Zone of skin (tissue), 1 donor: Measurements from ENCODE around the genes PTBP3 and POLE3.

DNA sequence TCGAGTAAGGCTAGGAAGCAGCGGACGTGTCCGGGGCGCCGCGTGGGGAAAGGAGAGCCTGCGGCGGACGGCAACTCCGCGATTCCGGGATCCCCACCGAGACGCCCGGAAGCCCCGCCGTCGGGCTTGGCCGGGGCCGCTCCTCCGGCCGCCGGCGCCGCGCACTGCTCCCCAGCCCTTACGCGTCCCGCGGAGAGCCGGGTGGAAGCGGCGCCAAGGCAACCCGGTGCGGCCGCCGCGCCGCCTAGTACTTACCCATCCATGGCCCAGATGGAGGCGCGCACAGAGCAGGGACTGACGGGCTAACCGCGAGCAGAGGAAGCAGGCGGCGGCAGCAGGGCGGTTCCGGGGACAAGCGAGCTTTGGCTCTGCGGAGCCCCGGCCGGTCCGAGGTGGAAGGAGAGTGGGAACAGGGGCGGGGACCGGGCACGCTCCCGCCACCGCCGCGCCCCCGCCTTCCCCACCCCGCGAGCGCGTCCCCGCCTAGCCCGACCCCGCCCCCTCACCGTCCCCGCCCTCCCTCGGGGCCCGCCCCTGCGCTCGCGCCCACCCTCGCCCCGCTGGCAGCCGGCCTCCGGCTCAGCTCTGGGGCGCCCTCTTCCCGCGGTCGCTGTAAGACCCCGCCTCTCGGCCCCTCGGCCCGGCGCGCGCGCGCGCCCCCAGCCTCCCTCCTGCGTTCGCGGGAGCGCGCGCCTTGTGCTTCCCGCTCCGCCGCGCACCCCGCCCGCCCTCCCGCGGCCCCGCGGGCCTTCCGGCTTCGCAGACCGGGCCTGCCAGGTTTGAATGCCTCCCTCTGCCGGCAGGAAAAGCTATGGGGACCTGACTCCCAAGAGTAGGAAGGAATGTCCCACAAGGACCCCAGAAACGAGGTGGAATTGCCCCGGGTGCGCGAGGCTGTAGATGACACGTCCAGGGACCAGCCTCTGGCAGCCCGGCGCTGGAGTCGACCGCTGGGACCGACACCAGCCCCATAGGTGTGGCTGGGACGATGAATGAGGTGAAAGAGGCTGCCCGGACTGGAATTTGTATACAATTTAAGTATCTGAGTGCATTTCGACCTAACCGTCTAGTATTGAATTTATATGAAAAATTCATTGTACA lies at the start of gene PTBP3:
TSS of gene PTBP3 (minus strand) at position 405 of the 1,101 bp plus-strand sequence.
- RRBS = 1% methylated on average over 61 of the region's 128 CpGs

DNA sequence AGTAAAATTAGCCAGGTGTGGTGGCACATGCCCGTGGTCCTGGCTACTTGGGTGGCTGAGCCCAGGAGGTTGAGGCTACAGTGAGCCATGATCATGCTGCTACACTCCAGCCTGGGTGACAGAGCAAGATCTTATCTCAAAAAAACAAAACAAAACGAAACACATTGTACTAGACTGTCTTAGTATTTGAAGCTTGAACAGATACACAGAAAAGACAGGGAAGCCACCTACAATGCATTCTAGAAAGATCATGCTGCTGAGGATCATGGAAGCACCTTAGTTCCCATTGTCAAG lies 2.7 kb upstream of the HSDL2 start:
- RRBS = no CpG with 5 or more reads among the region's 2 CpGs

DNA sequence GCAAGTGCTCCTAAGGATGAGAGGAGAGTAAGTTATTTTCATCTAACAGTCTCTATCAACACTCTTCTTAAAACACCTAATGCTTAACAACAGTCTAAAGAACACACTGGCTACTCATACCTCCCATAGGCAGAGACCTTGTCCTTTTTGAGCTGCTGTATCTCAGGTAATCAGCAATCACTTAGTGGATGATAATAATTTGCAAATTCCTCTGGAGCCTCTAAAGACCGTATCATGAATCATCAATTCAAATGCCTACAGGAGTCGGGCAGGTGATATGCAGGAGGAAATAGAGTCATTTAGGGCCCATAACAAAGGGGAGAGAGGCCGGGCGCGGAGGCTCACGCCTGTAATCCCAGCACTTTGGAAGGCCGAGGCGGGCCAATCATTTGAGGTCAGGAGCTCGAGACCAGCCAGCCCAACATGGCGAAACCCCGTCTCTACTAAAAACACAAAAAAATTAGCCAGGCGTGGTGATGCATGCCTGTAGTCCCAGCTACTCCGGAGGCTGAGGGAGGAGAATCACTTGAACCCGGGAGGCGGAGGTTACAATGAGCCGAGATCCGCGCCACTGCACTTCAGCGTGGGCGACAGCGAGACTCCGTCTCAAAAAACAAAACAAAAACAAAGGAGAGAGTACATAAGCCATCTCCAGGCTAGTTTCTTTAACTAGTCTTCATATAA lies 1.2 kb upstream of the HSDL2 start:
- RRBS = no CpG with 5 or more reads among the region's 22 CpGs

DNA sequence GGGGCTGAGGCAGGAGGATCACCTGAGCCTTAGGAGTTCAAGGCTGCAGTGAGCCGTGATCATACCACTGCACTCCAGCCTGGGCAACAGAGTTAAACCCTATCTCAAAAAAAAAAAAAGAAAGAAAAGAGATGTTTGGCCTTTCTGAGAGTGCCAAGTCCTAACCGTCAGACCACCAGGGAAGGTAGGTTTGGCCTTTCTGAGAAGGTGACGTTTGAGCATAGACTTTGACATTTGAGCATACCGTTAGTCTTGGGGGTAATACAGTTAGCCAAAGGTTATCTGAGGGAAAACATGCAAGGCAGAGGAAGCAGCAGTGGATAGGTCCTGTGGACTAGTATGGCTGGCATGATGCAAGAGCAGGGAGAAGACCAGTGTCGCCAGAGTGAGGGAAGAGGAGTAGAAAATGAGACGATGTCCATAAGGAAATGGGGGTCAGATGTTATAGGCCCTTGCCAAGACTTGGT lies 50.1 kb downstream of the HSDL2 start:
- RRBS = no CpG with 5 or more reads among the region's 6 CpGs

DNA sequence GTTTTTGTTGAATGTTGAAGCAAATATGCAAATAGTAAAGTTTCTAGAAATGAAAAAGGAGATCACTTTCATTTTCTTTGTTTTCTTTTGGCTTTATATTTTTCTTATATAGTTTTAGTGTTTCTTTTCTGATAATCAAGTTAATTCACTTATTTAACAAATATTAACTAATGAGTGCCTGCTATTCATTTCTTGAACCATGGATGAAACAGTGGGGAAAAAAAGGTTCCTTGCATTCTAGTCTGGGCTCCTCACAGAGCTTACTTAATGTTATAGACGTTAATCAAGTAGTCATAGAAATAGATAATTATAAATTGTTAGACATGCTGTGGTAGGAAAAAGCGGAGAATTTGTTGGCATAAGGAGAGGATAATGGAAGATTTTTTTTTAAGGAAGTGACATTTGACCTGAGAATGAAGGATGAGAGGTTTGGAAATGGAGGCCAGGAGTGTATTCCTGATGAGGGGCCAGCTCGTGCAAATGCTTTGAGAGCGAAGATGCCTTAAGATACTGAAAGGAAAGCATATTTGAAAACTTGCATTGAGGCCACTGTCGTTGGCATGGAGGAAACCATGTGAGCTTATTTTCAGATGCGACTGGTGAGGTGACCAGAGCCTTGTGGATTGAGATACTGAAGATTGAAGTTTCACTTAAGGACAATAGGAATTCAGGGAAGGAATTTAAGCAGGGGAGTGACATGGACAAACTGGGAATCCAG lies 111.3 kb downstream of the KIAA1958 start:
- RRBS = no CpG with 5 or more reads among the region's 6 CpGs

- RRBS = no CpG with 5 or more reads among the region's 3 CpGs
Observed at GRCh38 chr9:112760337-112760698, 9.8 kb downstream of the SNX30 start.

- RRBS = no CpG with 5 or more reads among the region's 4 CpGs
Observed at GRCh38 chr9:113227942-113228680, 6.8 kb downstream of the SLC31A1 start.

DNA sequence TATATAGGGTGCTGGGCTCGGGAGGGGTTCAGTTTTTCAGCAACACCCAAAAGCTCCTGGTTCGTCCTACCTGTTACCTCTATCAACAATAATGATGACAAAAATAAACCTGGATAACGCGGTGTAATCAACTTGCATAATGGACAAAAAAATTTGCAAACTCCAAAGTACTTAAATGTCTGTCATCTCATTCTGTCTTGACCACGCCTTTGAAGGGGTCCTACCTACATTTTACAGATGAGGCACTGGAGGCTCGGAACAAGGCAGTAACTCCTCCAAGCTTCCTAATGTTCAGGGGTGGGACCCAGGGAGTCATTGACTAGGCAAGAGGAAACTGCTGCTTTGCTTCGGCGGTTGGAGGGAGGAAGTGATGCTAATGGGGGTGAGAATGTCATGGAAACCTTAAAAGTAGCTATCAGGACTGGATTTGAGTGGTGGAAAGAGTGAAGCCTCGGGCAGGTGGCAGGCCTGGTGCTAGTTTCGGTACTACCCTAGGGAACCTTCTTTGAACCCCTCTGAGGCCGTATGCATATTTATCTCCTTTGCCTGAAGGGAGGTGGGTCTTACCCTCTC lies 1.5 kb downstream of the BSPRY start:
- RRBS = no CpG with 5 or more reads among the region's 11 CpGs

DNA sequence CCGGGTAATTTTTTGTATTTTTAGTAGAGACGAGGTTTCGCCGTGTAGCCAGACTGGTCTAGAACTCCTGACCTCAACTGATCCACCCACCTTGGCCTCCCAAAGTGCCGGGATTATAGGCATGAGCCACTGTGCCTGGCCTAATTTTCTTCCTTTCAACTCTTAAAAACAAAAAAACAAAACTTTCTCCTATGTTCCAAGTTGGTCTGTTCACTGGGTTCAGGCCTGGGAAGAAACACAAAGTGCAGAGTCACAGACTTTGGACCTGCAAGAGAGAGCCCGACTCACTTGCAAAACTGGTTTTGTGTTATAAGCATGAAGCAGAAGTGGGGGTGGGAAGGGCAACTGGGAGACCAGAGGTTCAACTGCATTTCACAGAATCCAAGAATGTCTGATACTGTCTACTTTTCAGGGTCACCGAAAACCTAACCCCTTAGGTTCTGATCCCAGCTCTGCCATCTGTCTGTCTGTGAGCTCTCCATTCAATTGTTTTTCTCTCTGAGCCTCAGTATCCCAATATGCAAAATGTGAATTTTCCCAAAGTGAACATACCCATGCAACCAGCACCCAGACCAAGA lies 5.2 kb upstream of the HDHD3 start:
- RRBS = no CpG with 5 or more reads among the region's 7 CpGs

DNA sequence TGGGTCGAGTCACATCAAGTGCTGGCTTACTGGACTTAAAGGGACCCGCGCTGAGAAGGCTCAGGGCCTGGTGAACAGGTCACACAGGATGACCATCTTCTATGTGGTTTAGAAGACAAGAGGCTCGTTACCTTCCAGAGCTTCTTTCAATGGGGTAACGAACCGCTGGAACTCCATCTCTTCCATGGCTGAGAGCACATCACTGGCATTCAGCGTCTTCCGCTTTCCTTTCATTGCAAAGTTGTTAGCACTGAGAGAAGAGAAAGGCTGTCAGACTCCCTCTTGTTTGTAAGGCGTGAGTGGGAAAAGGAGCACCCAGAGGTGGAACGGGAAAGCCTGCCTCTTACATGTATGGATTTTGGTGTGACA lies 1.0 kb downstream of the POLE3 start:
- RRBS = no CpG with 5 or more reads among the region's 10 CpGs

- RRBS = 1% methylated on average over 18 of the region's 86 CpGs
Observed at GRCh38 chr9:113409848-113411030, at the start of gene POLE3. Gene POLE3 (minus strand): TSS chr9:113410675.

DNA sequence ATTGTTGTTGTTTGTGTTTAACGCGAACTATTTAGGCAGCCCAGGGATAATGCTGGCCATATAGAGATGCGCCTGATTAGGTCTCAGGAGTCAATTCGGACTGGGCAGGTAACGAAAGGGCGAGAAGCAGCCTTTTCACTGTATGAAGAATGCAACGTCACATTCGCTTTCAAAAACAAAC lies 374 bp downstream of the C9orf43 start:
- RRBS = no CpG with 5 or more reads among the region's 8 CpGs

DNA sequence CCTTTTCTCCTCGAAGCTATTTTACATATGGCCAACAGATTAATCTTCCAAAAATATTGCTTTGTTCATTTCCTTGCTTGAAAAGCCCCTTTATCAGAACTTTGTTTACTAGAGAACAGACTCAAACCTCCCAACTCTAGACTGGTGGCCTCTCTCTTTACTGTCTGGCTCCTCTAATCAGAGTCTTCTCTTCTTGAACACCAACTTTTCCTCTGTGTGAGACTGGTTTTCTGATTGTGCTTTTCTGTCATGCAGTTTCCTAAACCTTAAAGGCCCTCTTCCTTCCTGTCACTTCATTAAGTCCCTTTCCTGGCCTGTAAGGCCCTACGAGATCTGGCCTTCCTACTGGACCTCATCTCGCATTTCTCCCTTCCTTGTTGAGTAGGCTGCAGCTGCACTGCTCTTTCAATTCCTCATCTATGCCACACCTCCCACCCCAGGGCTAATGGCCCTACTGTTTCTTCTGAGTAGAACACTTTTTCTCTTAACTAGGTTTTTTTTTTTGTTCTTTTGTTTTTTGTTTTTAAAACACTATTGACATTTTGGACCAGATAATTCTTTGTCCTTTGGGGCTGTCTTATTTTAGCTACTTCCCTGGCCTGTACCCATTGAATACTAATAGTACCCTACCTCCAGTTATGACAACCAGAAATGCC lies 5.8 kb downstream of the C9orf43 start:
- RRBS = no CpG with 5 or more reads among the region's 3 CpGs

GRCh38 chr9:113504505-113505677 lies 41.4 kb downstream of the RGS3 start:
- RRBS = 87% methylated on average over 6 of the region's 14 CpGs

DNA sequence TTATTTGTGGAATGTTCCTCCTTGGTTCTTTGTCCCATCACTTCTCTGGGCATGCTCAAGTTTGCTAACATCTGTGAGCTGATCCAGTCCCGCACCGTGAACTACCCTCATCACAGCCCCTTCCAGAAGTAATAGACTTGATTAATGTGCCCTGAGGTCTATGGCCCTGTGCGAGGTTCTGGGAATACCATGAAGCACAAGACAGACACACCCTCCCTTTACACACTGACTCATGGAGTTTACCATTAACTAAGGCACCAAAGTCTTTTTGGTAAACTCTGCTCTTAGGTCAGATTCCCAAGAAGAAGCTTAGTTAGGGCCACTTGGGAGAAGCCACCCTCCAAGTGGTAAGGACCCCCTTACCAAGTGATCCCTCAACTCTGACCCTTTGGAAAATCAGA lies 56.2 kb downstream of the RGS3 start:
- RRBS = no CpG with 5 or more reads among the region's 3 CpGs

DNA sequence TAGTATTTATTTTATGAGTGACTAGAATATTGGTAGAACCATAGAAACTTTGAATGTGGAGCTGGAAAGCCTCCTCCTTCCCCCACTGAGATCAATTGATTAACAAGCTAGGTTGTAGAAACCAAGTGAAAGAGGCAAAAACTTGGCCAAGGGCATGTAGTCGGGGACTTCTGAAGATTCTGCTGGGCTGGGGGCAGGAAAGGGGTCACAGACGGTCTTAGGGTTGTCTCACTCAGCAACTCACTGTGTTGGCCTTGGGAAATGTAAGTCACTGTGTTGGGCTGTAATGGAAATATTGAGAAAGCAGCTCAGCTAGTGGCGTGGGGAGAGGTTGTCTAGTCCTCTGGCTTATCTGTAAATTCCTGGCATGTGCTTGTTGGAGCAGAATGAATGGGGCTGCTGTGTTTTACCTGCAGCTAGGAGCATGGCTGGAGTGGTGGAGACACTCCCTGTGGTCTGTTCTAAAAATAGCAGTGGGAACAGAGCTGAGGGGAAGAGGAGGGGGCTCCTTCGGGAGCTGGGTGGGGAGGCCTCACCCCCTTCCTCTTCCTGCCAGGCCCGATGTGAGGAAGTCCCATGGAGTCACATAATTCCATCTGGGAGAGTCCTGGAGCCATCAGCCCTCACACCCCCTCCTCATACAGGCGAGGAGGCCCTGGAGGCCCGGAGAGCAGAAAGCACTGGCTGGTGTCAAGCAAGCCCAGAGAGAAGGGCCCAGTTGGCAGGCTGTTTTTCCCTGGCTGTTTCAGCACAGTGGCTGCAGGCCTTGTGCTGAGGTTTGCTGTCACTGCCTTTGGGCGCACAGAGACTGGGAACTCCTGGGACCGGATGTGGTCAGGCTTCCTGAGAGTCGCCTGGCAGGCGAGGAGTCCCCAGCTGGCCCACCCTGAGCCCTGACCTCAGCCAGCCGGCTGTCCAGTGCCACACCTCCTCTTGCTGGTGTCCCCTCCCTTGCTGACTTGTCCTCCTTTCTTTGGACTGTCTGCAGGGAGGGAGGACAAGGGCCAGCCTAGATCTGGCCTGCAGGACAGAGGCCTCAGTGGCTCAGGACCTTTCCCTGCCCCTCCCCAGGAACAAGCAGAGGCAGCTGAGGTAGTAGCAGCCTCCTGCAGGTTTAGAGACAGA lies 84.9 kb downstream of the RGS3 start:
- RRBS = 6% methylated on average over 3 of the region's 12 CpGs

DNA sequence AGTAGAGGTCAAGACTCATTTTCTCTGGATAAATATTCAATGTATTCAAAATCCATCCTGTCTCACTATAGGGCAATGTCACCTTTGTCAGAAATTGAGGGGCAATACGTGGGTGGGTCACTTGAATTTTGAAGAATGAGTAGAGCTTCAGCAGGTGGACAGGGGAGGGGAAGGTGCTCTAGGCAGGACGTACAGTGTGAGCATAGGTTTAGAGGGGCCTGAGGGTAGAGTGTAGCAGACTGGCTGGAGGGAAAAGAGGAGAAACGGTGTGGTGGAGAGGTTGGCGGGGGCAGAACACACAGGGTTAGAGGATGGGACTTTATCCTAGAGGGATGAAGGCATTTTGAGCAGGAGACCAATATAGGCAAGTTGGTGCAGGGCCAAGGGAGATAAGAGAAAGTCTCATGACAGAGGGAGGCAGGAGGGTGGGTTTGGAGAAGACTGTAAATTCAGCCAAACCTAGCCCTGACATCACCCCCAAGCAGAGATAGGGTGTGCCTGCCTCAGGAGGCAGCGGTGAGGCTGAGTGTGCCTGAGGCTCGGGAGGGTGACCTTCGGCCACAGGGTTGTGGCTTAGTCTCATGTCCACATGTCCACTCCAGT lies 108.5 kb downstream of the RGS3 start:
- RRBS = no CpG with 5 or more reads among the region's 7 CpGs

DNA sequence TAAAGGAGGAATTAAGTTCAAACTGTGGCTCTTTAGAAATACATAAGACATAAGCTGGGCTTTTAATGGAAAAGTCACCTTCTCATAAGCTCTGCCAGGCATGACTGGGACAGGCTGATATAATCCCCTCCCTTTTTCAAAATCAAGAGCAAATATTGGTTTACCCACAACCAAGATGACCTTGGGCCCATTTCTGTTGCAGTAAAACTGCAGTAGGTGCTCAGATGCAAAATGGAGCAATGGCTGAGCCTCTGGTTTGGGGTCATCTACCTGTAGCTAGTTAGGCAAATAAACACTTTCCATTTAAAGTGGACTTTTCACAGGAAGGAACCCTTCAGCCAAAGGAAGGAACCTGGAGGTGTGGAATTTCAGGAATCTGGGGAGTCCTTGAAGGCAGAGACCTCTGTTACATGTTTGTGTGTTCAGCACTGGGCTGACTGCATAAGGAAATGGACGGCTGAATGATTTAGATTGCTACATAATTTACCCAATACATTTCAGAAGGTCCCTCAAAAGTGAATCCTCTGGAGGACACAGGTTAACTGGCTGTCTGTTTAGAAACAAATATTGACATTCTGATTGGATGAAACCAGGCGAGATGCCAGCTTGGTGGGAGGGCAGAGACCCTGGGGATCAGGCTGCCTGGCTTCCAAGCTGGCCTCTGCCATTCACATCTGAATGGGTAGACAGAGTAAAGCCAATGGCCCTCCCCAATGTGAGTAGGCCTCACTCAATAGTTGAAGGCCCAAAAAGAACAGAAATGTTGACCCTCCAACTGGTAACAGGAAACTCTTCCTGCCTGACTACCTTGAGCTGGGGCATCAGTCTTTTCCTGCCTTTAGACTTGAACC lies 170.0 kb upstream of the ZNF618 start:
- RRBS = no CpG with 5 or more reads among the region's 2 CpGs

DNA sequence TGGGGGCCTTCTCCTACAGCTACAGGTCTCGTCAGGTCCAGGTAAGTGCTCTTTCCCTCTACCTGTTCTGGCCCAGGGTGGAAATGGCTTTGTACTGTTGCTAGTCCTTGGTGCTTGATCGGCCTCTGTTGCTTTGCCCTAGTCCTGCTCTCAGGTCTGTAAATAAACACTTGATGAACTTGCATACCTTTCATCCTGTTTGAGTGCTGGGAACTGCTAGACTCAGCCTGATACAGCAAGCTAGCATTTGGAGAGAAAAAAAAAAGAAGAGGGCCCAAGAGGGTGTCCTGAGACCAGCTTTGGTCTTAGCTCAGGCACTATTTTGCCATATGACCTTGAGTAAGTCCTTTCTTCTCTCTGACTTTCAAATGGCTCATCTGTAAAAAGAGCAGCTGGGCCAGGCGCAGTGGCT lies 21.8 kb upstream of the ZNF618 start:
- RRBS = no CpG with 5 or more reads among the region's 3 CpGs

DNA sequence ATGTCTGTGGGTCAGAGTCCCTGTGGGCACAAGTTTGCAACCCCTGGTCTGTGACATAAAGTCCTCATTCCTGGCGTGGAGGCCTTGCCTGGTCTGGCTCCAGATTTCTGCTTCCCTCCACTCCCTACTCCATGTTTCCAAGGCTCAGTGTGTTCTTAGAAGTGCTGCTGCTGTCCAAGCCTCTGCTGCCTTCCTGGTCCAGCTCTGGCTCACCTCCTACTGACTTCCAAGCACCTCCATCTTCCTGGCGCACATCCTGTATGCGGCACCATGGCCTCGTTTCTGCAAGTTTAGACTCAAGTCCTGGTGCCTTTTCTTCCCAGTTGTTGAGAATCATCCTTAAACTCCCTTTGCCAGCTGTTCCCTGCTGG lies 88.7 kb downstream of the AMBP start:
- RRBS = no CpG with 5 or more reads among the region's 4 CpGs